IMR-90 (cell line): ENCODE measurements around a stretch of chr14.

GRCh38 chr14:93824533-93824777, 36.2 kb upstream of the PRIMA1 start:
- RRBS: 71% methylated on average over 7 of the region's 11 CpGs
CAGE:
- cytosol, long polyA plus RNA: no peak
- long polyA plus RNA: no peak
- nucleus, long polyA plus RNA: no peak

GRCh38 chr14:93925994-93926571, 1.1 kb upstream of the FAM181A start:
- RRBS: no CpG with 5 or more reads among the region's 18 CpGs
CAGE:
- cytosol, long polyA plus RNA: no peak
- long polyA plus RNA: no peak
- nucleus, long polyA plus RNA: no peak

- RRBS: no CpG with 5 or more reads among the region's 9 CpGs
CAGE:
- cytosol, long polyA plus RNA: no peak
- long polyA plus RNA: no peak
- nucleus, long polyA plus RNA: no peak
Measured at GRCh38 chr14:93959898-93960647, 16.3 kb downstream of the ASB2 start.

GRCh38 chr14:93969490-93969791, 6.9 kb downstream of the ASB2 start:
- RRBS: no CpG with 5 or more reads among the region's 2 CpGs
CAGE:
- cytosol, long polyA plus RNA: no peak
- long polyA plus RNA: no peak
- nucleus, long polyA plus RNA: no peak

- RRBS: no CpG with 5 or more reads among the region's 12 CpGs
CAGE:
- cytosol, long polyA plus RNA: no peak
- long polyA plus RNA: no peak
- nucleus, long polyA plus RNA: no peak
Measured at GRCh38 chr14:93986745-93987360, 10.2 kb upstream of the CCDC197 start.

GRCh38 chr14:94041796-94042488, 15.8 kb downstream of the OTUB2 start:
- RRBS: no CpG with 5 or more reads among the region's 16 CpGs
CAGE:
- cytosol, long polyA plus RNA: no peak
- long polyA plus RNA: no peak
- nucleus, long polyA plus RNA: no peak

DNA sequence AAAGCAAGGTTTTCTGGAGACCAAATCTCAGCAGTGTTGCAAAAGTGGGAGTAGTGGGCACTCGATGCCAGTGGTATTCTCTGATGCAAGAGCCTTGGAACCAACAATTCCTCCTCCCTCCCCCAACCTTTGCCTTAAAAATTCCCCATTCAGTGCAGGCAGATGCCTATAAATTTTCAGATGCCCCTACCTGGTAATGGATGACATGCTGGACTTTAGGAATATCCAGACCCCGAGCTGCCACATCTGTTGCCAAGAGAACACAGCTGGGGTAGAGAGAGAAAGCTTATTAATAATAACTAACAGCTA, 23.4 kb downstream of the DDX24 start:
- RRBS: no CpG with 5 or more reads among the region's 2 CpGs
CAGE:
- cytosol, long polyA plus RNA: no peak
- long polyA plus RNA: no peak
- nucleus, long polyA plus RNA: no peak

DNA sequence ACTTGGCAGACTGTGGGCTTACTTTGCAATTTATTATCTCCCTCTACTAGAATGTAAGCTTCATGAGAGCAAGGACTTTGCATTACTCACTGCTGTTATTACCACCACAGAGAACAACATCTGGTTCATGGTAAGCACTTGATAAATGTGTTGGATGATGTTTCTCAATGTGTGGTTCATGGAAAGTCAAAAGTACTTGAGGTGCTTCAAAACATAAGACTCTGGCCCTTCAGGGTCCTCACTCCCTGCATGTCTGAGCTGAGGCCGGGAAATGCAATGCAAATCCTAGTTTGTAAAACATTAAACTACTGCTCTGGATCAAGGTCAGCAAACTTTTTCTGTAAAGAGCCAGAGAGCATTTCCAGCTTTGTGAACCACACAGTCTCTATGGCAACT, 22.5 kb downstream of the DDX24 start:
- RRBS: no CpG with 5 or more reads among the region's 1 CpG
CAGE:
- cytosol, long polyA plus RNA: no peak
- long polyA plus RNA: no peak
- nucleus, long polyA plus RNA: no peak

- RRBS: no CpG with 5 or more reads among the region's 2 CpGs
CAGE:
- cytosol, long polyA plus RNA: no peak
- long polyA plus RNA: no peak
- nucleus, long polyA plus RNA: no peak
Measured at GRCh38 chr14:94078270-94078712, 2.7 kb downstream of the DDX24 start.

DNA sequence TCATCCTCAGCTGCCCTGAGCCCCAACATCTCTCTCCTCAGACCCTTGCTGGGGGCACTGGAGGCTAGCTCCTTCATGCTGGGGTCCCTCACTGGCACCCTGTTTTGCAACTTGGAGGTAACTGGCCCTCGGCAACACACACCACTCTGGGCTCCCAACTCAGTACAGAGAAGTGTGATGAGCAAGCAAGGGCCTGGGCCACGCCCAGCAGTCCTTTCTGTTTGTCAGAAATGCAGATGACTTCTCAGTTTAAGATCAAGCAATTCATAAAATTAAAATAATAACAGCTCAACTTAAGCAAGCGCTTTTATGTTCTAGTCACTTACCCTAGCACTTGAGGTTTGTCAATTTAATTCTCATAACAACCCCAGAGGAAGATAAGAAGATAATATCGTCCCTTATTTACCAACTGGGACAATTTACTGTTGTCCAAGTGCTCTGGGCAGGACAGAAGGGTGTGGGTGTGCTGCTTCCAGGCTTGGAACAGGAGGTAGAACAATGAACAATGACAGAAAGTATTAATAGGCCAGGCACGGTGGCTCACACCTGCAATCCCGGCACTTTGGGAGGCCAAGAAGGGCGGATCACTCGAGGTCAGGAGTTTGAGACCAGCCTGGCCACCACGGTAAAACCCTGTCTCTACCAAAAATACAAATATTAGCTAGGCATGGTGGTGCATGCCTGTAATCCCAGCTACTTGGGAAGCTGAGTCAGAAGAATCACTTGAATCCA, 16.5 kb downstream of the IFI27L2 start:
- RRBS: no CpG with 5 or more reads among the region's 9 CpGs
CAGE:
- cytosol, long polyA plus RNA: no peak
- long polyA plus RNA: no peak
- nucleus, long polyA plus RNA: no peak

GRCh38 chr14:94165570-94165911, 8.6 kb upstream of the PPP4R4 start:
- RRBS: no CpG with 5 or more reads among the region's 2 CpGs
CAGE:
- cytosol, long polyA plus RNA: no peak
- long polyA plus RNA: no peak
- nucleus, long polyA plus RNA: no peak

GRCh38 chr14:94316737-94317221, 6.4 kb downstream of the SERPINA6 start:
- RRBS: no CpG with 5 or more reads among the region's 1 CpG
CAGE:
- cytosol, long polyA plus RNA: no peak
- long polyA plus RNA: no peak
- nucleus, long polyA plus RNA: no peak

GRCh38 chr14:94381399-94382297, 6.8 kb downstream of the SERPINA1 start:
- RRBS: no CpG with 5 or more reads among the region's 3 CpGs
CAGE:
- cytosol, long polyA plus RNA: no peak
- long polyA plus RNA: no peak
- nucleus, long polyA plus RNA: no peak

- RRBS: 36% methylated on average over 2 of the region's 15 CpGs
CAGE:
- cytosol, long polyA plus RNA: no peak
- long polyA plus RNA: no peak
- nucleus, long polyA plus RNA: no peak
Measured at GRCh38 chr14:94390382-94391371, 2.3 kb upstream of the SERPINA1 start.

- RRBS: no CpG with 5 or more reads among the region's 7 CpGs
CAGE:
- cytosol, long polyA plus RNA: no peak
- long polyA plus RNA: no peak
- nucleus, long polyA plus RNA: no peak
Measured at GRCh38 chr14:94393387-94393804, 5.0 kb upstream of the SERPINA1 start.

DNA sequence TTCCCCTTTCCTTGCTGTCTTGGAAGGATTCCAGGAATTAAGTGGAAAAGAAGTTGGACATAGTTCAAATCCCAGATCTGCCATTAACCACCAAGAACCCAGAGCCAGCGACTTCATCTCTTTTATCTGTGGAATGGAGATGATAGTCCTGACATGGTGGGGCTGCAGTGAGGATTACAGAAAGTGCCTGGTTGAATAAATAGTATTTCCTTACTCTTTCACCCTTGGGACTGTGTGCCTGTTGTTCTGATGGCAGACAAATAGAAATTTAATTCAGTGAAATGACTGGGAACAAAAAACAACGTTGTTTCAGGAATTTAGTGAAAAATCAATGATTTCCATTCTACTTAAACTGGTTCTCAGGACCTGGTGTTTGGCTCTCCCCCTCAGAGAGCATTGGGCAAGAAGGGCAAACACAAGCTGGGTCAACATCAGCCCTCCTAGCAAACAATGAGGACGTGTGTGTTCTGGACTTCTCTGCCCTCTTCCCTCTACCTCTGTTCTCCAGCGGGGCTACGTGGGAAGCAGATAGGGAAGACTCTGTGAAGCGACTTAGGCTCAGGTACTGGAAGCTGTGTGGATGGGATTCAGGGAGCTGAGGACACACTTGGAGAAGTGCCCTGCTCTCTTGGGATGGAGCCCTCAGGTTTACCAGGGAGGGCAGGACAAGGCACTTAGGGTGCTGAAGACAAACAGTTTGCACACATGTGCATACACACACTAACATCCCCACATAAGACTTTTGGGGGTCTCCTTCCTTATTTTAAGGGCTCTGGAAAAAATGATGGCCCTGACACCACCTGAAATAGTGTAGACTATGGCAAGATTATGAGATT, 7.5 kb upstream of the SERPINA1 start:
- RRBS: no CpG with 5 or more reads among the region's 6 CpGs
CAGE:
- cytosol, long polyA plus RNA: no peak
- long polyA plus RNA: no peak
- nucleus, long polyA plus RNA: no peak

DNA sequence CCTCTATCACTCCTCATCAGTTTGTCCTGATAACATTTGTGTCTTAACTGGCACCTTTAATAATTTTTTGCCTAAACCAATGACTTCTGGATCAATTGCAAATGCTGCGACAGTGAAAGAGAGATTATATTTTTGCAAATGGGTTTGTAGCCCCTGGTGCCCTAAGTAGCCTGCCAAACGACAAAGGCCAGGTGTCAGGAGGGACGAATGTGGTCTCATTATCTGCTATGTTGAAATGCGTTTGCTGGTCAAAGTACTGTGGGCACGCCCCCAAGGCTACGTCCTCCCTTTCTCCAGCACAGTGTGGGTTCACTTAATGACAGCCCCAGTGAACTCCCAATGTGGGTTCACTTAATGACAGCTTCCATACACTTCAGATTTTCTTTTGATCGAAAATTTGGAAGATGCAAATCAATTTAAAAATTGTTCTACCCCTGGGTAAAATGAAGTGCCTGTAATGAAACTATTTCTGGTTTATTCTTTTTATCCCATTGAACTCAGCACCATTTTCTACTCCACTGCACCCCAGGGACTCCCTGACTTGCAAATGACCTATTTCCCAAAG, 1.5 kb downstream of the SERPINA11 start:
- RRBS: no CpG with 5 or more reads among the region's 7 CpGs
CAGE:
- cytosol, long polyA plus RNA: no peak
- long polyA plus RNA: no peak
- nucleus, long polyA plus RNA: no peak

- RRBS: no CpG with 5 or more reads among the region's 4 CpGs
CAGE:
- cytosol, long polyA plus RNA: no peak
- long polyA plus RNA: no peak
- nucleus, long polyA plus RNA: no peak
Measured at GRCh38 chr14:94463413-94463625, 10.7 kb upstream of the SERPINA11 start.

- RRBS: no CpG with 5 or more reads among the region's 3 CpGs
CAGE:
- cytosol, long polyA plus RNA: no peak
- long polyA plus RNA: no peak
- nucleus, long polyA plus RNA: no peak
Measured at GRCh38 chr14:94582410-94582963, 1.3 kb downstream of the SERPINA5 start.

DNA sequence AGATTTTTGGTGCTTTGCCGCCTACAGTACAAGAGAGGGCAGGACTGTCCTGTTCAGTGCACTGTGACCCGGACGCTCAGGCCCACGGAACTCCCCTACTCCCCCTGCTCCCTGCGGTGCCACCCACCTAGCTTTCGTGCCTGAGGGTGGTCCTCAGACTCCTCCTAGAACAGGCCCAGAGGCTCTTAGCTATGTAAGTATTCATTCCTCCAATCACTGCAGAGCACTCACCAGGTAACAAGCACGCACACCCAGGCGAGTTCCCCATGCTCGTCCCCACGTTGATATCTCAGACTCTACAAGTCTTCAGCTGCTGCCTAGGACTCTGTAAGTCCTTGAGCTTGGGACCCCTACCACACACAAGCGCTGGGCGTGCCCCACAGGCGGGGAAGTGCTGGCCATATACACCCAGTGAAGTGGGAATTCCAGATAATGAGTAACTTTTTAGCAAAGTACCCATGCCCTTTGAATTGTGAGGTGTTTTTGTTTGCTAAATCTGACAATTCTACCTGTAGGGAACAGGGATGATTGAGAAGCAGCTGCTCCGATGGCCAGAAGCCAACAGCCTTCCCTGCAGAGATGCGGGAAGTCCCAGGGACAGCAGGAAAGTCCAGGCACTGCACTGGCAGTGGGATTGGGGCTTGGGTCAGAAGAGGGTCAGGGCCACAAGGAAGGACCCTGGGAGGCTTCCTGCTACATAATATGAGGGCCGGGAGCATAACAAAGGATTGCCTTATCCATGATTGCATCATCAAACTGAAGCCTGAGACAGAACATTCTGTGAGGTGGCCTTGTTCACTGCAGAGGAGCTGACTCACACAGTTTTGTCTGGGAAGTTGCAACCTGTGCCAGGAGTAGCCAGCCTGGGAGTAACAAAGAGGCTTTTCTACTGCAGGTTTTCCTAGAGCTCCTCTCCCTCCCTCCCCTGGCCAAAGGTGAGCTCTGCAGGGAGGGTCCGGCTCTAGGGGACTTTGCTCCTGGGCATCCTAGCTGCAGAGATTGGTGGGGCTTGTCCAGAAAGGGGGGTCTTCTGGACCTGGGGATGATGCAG, 13.3 kb upstream of the SERPINA3 start:
- RRBS: no CpG with 5 or more reads among the region's 17 CpGs
CAGE:
- cytosol, long polyA plus RNA: no peak
- long polyA plus RNA: no peak
- nucleus, long polyA plus RNA: no peak